Endometrial microvascular endothelial cells (primary cell): Measurements from ENCODE around the genes TMCO6, PCDHA10, PCDHAC1, PCDHB13, PCDHGB4 and PCDHGC5.

- RAMPAGE, long total RNA, result no peak
Observed at GRCh38 chr5:140591925-140592387, 27.3 kb downstream of the SLC35A4 start.

- RAMPAGE, long total RNA, result no peak
Observed at GRCh38 chr5:140639049-140640042, at the start of gene TMCO6. TMCO6 (plus strand) TSS chr5:140639451.

GRCh38 chr5:140664026-140664565 lies 608 bp upstream of the WDR55 start:
- RAMPAGE, long total RNA, result no peak

DNA sequence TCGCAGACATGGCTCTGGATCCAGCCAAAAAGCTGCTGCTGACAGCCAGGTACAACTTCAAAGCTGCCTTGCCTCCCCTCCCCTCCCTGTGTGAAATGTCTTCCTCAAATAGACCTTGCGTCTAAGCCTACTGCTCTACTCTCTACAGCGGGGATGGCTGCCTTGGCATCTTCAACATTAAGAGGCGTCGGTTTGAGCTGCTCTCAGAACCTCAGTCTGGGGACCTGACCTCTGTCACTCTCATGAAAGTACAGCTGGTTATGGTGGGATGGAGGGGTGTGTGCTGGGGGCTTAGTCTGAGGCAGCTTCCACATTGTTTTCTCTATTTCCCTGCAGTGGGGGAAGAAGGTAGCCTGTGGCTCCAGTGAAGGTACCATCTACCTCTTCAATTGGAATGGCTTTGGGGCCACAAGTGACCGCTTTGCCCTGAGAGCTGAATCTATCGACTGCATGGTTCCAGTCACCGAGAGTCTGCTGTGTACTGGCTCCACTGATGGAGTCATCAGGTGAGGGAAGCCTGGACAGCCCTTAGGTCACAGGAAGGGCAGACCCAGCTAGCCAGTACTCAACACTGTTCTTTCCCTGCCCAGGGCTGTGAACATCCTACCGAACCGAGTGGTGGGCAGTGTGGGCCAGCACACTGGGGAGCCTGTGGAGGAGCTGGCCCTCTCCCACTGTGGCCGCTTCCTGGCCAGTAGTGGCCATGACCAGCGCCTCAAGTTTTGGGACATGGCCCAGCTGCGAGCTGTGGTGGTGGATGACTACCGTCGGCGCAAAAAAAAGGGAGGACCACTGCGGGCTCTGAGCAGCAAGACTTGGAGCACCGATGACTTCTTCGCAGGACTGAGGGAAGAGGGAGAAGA lies 4.3 kb downstream of the WDR55 start:
- RAMPAGE, long total RNA, result no peak

DNA sequence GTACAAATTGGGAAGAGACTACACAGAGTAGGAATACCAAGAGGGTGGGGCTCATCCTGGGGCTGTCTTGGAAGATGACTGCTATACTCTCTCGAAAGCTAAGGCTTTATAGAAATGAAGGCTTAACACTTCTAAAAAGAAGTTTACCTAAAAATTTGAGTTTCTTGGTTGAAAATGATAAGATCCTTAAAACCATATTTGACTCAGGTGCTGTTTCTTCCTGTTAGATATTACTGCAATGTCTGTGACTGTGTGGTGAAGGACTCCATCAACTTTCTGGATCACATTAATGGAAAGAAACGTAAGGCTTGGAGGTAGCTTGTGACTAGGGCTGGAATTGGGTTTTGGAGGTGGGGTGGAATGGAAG lies 3.4 kb downstream of the ZMAT2 start:
- RAMPAGE, long total RNA, result no peak

- RAMPAGE, long total RNA, result no peak
Observed at GRCh38 chr5:140855581-140856891, at the start of gene PCDHA10. PCDHA10 (plus strand) TSS chr5:140855897.

DNA sequence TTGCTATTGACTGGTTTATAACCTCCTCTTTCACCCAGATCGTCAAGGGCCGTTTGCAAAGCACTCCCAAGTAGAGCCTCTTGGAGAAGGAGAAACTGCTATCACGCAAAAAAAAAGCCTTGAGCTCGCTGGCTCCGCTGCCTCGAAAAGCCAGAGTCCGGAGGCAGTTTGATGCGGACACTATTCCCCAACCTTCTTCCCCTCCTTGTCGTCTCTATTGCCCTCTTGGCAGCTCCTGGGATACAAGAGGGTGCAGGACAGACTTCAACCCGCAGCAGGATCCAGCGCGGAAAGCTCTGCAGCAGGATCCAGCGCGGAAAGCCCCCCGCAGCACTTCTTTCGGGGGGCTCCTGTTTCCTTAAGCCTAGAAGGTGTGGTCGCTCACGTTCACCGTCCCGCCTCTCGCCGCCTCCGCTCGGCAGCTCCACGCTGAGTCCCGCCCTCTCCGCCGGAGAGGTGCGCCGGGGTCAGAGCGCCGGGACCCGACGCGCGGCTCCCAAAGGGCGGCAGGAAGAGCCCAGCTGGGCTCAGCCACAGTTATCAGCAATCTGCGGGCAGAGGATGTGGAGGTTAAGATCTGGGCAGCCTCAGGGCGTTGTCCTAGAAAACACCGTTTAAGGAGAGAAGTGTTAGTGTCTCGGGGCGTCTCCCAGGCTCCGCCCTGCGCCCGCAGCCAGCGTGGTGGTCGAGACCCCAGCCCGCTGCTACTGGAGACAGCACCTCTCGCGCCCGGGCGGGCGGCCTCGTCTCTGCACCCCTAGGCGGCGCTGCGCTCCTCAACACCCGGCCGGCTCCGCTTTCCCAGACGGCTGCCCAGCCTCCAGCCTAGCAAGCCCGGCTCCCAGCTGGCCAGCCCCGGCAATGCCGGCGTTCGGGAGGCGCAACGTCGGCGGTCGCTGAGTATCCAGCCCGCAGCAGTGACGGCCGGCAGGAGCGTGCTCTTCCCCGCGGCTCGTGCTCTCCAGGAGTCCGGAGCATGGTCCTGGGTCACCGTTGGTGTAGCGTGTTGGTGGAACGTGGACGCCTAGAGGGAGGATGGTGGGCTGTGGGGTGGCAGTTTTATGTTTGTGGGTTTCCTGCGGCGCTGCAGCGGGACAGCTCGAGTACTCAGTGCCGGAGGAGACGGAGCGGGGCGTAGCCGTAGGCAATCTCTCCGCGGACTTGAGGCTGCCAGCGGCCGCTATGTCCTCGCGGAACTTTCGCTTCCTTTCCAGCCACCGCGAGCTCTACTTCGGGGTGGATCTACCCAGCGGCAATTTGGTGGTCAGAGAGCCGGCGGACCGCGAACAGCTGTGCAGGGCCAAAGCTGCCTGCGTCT lies at the start of gene PCDHAC1:
Gene PCDHAC1, plus strand, starts transcription at position 442 of the 1,318 bp plus-strand sequence.
- RAMPAGE, long total RNA, result no peak

- RAMPAGE, long total RNA, result no peak
Observed at GRCh38 chr5:141009437-141010038, 41.6 kb upstream of the PCDHB1 start.

- RAMPAGE, long total RNA, result no peak
Observed at GRCh38 chr5:141010069-141010616, 41.0 kb upstream of the PCDHB1 start.

DNA sequence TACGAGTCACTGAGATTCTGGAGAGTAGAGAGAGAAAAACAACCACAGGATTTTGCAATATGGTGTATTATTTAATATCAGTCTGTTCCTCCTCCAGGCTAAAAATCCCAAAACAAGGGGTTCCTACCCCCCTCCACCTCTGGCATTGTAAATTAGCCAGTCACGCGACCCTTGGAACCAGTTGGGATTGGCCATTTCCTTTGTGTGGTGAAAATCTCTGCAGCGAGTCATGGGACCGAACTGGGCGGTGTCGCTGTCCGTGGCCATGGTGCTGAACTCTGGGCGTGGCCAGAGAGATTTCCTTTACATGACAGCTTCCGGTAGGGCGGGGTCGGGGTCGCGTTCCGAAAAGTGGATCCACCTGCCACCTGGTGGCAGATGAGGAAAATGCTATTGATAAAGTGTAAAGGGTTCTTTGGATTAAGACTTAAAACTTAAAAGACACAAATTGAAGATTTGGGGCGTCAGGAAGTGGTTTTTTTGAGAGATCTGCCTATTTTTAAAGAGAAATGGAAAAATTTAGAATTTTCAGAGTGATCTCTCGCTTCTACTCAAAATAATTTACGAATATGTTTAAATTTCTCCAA lies 10.1 kb upstream of the PCDHB1 start:
- RAMPAGE, long total RNA, result no peak

DNA sequence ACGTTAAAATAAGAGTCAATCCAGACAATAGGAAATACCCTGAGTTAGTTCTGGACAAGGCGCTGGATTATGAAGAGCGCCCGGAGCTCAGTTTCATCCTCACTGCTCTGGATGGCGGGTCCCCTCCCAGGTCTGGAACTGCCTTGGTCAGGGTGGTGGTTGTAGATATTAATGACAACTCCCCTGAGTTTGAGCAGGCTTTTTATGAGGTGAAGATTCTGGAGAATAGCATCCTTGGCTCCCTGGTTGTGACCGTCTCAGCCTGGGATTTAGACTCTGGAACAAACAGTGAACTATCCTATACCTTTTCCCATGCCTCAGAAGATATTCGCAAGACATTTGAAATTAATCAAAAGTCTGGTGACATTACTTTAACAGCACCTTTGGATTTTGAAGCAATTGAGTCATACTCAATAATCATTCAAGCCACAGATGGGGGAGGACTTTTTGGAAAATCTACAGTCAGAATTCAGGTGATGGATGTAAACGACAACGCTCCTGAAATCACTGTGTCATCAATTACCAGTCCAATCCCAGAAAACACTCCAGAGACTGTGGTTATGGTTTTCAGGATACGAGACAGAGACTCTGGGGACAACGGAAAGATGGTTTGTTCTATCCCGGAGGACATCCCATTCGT lies 1.0 kb downstream of the PCDHB12 start:
- RAMPAGE, long total RNA, result no peak

DNA sequence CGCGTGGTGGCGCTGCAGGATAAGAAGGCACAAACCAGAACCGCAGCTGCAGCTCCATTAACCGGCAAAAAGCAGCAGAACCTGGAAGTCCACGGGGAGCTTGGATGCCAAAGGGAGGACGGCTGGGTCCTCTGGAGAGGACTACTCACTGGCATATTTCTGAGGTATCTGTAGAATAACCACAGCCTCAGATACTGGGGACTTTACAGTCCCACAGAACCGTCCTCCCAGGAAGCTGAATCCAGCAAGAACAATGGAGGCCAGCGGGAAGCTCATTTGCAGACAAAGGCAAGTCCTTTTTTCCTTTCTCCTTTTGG lies at the start of gene PCDHB13:
Gene PCDHB13, plus strand, starts transcription at position 49 of the 317 bp plus-strand sequence.
- RAMPAGE, long total RNA, result no peak

GRCh38 chr5:141387554-141387975 lies at the start of gene PCDHGB4:
PCDHGB4 (plus strand) TSS chr5:141387698.
- RAMPAGE, long total RNA, result no peak

GRCh38 chr5:141422371-141422606 lies 1.4 kb downstream of the PCDHGA11 start:
- RAMPAGE, long total RNA, result no peak

DNA sequence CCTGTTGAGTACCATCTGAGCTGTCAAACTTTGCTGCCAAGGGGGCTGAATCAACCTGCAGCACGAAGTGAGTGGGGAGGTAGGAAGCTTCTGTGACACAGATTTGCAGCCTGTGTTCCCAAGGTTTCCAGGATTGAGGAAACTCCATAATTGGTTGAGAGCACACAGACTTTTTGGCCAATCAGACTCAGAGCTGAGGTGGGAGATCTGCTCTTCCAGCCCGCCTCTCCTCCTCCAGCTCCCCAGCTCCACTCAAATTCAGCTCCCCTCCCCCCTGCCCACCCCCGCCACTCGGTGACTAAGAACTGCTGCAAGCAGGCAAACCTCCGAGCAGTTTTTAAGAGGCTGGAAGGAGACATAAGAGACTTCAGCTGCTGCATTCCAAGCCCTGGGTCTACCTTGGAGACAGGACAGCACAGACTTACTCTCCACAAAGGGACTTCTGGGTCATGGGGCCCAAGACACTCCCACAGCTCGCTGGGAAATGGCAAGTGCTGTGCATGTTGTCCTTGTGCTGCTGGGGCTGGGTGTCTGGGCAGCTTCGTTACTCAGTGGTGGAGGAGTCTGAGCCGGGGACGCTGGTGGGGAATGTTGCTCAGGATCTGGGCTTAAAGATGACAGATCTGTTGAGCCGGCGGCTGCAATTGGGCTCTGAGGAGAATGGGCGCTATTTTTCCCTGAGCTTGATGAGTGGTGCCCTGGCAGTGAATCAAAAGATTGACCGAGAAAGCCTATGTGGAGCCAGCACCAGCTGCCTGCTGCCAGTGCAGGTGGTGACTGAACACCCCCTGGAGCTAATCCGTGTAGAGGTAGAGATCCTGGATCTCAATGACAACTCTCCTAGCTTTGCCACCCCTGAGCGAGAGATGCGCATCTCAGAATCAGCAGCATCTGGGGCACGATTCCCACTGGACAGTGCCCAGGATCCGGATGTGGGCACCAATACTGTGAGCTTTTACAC lies at the start of gene PCDHGC5:
Gene PCDHGC5, plus strand, starts transcription at position 290 of the 961 bp plus-strand sequence.
- RAMPAGE, long total RNA, result no peak

DNA sequence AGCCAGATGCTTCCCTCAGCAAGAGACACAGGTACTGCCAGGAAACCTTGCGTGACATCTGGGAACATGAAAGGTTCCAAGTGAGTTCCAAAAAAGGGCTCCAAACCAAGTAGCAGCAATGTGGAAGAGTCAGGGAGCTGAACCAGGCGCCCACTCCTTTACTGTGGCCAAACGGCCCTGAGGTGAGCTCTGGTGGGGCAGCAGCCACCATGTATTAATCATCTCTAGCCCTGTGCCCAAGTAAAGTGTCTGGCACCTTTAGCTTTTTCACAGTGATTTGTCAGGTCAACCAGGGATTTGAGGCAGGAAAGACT lies 25.7 kb downstream of the PCDHGC5 start:
- RAMPAGE, long total RNA, result no peak

GRCh38 chr5:141528106-141529078 lies 39.5 kb downstream of the PCDHGC5 start:
- RAMPAGE, long total RNA, result no peak

DNA sequence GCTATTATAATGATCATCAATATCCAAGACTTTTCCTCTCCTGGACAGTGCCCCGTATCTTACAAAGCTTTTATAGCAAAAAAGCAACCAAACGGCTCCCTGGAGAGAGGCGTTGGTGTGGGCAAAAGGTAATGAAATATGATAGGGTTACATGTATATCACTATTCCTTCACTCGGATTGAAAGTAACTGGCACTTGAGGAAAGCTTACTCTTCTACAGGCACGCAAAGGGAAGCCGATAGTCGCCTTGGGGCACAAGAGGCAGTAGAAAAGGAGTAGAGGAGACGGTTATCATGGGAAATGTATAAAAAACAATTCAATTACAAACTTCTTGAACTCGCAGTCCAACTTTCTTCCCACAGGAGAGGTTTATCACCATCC lies 1.1 kb downstream of the DIAPH1 start:
- RAMPAGE, long total RNA, result no peak

DNA sequence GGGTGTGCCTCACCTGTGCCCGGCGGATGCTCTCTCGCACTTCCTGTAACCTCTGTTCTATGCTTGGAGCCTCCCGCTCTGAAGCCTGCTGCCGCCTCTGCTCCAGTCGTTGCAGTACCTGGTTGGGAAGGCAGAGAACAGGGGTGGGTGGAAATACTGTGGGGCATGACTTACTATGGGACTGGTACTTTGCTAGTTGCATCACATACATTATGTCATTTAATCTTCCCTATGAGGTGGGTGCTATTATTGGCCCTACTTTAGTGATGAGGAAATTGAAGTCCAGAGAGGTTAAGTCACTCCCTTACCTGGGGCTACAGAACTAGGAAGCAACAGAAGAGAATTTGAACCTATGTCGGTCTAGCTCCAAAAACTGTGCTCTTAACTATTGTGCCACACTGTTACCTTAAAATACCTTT lies 5.1 kb downstream of the FCHSD1 start:
- RAMPAGE, long total RNA, result no peak

DNA sequence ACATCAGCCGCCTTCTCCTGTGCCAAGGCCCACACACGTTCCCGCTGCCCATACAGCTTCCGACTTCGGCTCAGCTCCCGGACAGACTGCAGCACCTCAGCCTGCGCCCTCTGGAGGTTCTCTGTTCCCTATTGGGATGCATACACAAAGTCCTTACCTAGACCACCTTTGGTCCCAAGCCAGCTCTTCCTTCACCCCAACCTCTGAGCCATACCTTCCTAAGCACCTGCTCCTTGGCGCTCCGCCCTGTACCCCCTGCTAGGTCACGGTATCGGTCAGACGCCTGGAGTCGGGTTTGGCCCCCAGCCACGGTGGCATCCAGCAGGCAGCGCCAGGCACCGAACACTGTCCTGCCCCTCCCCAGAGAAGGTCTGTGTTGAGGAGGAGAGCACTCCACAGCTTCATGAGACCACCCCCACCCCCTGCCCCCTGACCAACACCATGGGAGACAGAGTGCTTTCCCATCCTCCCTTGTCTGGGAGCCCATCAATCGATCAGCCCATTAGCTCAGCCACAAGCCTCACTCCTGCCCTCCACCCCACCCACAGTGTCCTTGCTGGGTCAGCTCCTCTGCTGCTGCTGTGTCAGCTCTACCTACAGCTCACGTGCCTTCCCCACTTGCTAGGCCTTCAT lies 1.9 kb downstream of the FCHSD1 start:
- RAMPAGE, long total RNA, result no peak